ENCODE data around the genes LRCOL1 and ZNF268.

GRCh38 chr12:132476844-132477514 is 13.0 kb upstream of the FBRSL1 start:
- PRO-cap, result no peak
- RAMPAGE, long total RNA, 4 experiments, result no peak in any of the 4 experiments

GRCh38 chr12:132491689-132492411 is 1.9 kb downstream of the FBRSL1 start:
- PRO-cap, result no peak
- RAMPAGE, long total RNA, 4 experiments, result no peak in any of the 4 experiments

DNA sequence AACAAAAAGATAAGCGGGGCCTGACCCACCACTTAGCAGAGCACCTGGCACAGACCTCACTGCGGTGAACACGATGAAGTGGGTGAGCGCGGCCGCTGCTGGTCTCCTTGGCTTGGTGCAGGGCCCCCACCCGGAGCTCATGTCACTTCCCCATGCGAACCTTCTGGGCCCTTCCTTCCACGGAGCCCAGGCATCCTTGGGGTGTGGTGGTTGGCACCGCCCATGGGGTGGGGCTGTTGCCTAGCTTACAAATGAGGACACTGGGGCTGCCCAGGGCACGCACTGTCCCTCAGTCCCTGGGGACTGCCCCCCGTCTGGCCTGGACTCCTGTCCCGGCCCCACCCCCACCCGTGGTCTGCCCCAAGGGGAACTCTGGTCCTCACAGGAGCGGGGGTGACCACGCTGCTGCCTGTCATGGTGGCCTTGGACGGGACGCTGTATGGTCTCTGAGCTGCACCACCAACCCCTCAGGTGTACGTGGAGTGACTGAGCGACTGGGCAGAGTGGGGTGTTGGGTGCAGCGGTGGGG is 15.2 kb downstream of the FBRSL1 start:
- PRO-cap, result no peak
- RAMPAGE, long total RNA, 4 experiments, result no peak in any of the 4 experiments

DNA sequence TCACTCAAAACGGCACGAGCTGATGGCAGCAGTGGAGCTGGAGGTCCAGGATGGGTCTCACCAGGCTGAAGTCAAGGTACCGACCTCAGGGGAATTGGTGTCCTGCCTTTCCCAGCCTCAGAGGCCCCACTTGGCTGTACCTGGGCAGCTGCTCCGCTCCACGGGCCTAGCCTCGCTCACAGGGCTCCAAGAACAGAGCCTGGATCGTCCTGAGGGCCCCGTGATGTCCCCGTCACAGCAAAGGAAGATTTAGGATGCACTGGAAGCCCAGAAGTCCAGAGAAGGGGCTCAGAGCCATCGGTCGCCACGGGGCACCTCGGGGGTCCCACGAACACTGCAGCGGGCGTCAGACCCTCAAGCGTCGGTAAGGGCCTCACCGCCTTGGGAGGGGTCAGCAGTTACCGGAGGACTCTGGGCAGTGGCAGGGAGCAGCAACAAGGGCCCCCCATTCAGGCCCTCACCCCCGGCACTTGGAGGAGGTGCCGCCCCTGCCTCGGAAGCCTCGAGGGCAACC is 56.5 kb downstream of the LRCOL1 start:
- PRO-cap, result no peak
- RAMPAGE, long total RNA, 4 experiments, result start-site peak on the plus strand in 1 of 4 experiments, centred at positions 206 to 459 of the sequence, 8 to 17 reads per replicate

GRCh38 chr12:132558696-132559297 is 51.6 kb downstream of the LRCOL1 start:
- PRO-cap, result no peak
- RAMPAGE, long total RNA, 4 experiments, result no peak in any of the 4 experiments

DNA sequence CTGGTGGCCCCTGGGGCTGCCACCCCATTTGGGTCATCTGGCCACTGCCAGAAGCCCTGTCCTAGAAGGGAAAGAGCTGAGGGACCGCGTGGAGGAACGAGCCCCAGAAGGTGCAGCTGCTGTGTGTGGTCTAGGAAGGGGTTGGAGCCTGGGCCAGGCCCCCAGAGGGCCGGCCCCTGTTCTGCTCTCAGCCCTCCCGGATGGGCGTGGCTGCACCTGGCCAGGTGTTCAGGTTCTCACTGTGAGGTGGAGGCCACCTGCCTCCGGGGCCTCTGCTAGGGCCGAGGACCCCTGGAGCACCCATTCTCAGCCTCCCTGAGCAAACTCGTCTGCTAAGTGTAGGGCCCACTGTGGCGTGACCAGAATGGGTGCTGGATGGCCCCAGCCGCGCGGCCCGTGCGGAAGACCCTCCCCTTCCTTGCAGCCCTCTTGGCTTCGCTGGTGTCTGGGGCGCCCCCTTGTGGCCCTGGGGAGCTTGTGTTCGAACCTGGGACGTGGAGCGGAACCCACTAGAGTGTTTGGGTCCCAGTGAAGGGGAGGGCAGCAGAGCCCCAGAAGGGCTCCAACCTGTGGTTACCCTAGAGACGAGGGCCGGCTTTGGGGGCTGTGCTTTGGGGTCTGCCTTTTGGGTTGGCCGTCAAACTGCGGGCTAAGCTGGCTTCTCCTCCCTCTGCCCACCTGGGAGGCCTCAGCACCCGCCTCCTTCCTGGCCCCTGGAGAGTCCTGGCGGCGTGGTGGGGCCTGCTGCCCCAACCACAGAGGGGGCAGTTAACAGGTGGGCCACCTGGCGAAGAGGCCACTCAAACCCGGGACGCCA is 49.3 kb downstream of the LRCOL1 start:
- PRO-cap, result no peak
- RAMPAGE, long total RNA, 4 experiments, result no peak in any of the 4 experiments

GRCh38 chr12:132600129-132600831 is 10.1 kb downstream of the LRCOL1 start:
- PRO-cap, result no peak
- RAMPAGE, long total RNA, 4 experiments, result no peak in any of the 4 experiments

GRCh38 chr12:132602809-132603356 is 7.5 kb downstream of the LRCOL1 start:
- PRO-cap, result unidirectional peak, plus-strand start at chr12:132603222
- RAMPAGE, long total RNA, 4 experiments, result no peak in any of the 4 experiments

GRCh38 chr12:132608141-132608743 is 2.1 kb downstream of the LRCOL1 start:
- PRO-cap, result no peak
- RAMPAGE, long total RNA, 4 experiments, result no peak in any of the 4 experiments

DNA sequence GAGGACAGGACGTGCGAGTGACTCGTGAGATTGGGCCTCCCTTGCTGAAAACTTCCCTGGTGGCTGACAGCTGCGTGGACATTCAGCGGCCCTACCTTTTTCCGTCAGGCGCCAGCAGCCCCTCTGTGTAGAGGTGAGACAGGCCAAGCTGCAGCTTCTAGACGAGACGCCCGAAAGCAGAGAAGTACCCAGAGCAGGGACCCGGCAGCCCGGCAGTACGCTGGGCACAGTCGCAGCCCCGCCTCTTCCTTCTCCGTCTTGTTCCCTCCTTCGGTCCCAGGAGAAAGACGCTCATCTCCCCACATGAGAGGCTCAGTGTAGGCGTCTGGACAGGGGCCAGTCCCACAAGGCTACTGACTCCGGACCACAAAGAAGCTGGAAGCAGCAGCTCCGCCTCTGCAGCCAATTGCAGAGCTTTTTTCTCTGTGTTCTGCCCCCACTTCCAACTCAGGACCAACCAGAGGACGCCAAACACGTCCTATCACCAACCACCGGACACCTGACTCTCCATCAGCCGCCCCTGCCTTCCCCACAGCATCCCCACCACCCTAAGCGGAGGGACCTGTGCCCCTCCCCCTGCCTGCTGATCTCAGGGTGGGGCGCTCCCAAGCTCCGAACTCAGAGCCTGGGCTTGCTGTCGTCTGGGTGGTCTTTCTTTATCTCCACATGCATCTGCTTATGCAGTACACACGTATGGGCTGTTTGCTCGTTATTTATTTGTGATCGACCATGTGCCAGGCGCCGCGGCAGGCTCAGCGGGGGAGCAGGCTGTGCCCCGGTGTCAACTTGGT is at the start of gene LRCOL1:
Gene LRCOL1, minus strand, starts transcription at position 355 of the 791 bp plus-strand sequence.
- PRO-cap, result no peak
- RAMPAGE, long total RNA, 4 experiments, result no peak in any of the 4 experiments

GRCh38 chr12:132747672-132748566 is 13.7 kb downstream of the ANKLE2 start:
- PRO-cap, result no peak
- RAMPAGE, long total RNA, 4 experiments, result start-site peak on the minus strand in 1 of 4 experiments, at chr12:132747974-132748178 at its widest, 7 to 16 reads per replicate

DNA sequence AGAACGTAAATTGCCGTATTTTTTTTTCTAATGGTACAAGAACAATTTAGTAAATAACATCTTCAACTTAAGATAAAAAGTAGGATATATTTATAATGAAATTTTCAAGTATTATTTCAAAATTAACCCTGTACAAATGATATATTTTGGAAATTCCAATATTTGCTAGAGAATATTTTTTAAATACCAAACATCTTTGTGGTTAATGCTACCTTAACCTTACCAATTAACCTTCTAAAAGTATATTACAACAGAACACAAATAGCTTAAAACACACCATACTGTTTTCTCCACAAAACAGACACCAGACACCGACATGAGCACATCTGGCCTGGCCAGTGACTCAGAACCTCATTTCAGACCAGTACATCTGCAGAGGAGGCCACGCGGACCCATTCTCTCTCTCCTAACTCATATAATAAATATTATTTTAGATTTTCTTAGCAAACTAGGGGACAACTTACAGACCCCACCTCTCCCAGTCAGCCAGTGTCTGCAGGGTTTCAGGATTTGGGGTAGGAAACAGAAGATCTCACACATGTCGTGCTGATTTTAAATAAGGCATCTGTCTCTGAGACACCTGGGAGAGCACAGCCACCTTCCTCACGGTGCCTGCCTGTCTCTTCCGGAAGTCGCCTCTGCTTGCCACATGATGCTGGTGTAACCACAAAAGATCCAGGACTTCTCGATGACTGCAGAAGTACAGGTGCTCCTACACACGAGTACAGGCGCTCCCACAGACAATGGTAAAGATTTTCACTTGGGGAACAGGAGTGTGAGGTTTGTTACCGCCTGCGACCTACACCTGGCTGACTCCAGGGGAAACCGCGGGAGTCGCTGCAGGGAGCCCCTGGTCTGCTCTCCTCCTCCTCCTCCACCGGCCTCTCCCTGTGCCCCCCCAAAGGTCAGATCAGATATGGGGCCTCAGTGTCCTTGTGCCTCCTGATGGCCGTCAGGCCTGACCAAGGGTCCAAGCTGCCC is 9.6 kb upstream of the ANKLE2 start:
- PRO-cap, result bidirectional peak, plus-strand start at position 697 of the sequence, minus-strand start at position 625 of the sequence
- RAMPAGE, long total RNA, 4 experiments, result no peak in any of the 4 experiments

DNA sequence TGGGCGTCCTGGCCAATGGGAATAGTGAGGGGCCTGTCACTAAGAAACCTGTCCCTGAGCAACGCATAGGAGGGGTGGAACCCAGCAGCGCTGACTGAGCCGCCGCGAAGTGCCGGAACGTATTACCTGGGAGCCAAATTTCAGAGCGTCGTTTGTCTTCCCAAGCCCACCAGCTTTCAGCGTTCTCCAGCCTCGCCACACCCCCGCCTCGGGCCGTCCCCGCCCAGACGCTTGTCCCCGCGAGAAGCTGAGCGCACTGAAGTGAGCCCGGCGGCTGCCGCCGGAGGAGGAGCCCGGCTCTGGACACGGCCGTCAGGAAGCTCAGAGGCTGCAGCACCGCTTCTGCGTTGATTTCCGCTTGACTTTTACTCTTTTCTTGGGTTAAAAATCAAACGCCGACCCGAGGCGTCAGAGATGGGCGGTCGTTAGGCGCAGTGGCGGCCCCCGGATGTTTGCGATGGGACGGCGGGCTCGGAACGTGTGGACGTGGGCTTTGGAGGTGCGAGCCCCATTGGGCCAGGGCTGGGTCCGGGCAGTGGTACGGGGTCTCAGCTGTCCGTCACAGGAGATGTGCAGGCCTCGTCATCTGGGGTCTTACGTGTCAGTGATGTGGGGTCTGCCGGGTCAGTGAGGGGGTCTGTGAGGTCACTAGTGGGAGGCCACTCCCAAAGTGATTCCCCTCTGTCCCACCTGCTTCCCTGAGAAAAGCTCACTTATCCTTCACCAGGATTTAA is 21.4 kb upstream of the CHFR start:
- PRO-cap, result bidirectional peak, plus-strand start at position 66 of the sequence, minus-strand start outside the sequence; bidirectional peak, plus-strand start at position 306 of the sequence, minus-strand start at position 218 of the sequence
- RAMPAGE, long total RNA, 4 experiments, result no peak in any of the 4 experiments

GRCh38 chr12:133079217-133079881 is 1.4 kb upstream of the ZNF140 start:
- PRO-cap, result no peak
- RAMPAGE, long total RNA, 4 experiments, result no peak in any of the 4 experiments

GRCh38 chr12:133081359-133081993 is 753 bp downstream of the ZNF140 start:
- PRO-cap, result no peak
- RAMPAGE, long total RNA, 4 experiments, result no peak in any of the 4 experiments

DNA sequence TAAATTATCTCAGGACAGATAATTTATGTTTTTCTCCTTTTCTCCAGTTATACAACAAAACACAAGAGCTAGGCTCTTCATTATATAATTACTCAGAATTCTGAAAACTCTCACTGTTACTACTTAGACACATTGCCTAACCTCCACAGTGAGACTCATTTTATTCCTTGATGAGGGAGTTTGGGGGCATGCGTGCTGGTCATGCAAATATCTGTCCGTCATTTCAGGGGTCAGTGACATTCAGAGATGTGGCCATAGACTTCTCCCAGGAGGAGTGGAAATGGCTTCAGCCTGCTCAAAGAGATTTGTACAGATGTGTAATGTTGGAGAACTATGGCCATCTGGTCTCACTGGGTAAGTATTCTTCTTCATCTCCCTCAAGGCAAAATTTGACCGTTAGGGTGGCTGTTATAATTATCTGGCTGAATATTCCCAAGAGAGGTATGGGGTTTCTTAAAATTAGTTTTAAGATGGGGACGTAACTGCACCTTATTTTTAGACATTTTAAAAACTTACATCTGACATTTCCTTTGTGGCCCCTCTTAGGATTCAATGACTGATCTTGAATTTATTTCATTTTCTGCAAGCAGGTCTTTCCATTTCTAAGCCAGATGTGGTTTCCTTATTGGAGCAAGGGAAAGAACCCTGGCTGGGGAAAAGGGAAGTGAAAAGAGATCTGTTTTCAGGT is 2.3 kb downstream of the ZNF140 start:
- PRO-cap, result no peak
- RAMPAGE, long total RNA, 4 experiments, result start-site peak on the plus strand in 2 of 4 experiments, centred at positions 272 to 331 of the sequence, 9 to 12 reads per replicate

DNA sequence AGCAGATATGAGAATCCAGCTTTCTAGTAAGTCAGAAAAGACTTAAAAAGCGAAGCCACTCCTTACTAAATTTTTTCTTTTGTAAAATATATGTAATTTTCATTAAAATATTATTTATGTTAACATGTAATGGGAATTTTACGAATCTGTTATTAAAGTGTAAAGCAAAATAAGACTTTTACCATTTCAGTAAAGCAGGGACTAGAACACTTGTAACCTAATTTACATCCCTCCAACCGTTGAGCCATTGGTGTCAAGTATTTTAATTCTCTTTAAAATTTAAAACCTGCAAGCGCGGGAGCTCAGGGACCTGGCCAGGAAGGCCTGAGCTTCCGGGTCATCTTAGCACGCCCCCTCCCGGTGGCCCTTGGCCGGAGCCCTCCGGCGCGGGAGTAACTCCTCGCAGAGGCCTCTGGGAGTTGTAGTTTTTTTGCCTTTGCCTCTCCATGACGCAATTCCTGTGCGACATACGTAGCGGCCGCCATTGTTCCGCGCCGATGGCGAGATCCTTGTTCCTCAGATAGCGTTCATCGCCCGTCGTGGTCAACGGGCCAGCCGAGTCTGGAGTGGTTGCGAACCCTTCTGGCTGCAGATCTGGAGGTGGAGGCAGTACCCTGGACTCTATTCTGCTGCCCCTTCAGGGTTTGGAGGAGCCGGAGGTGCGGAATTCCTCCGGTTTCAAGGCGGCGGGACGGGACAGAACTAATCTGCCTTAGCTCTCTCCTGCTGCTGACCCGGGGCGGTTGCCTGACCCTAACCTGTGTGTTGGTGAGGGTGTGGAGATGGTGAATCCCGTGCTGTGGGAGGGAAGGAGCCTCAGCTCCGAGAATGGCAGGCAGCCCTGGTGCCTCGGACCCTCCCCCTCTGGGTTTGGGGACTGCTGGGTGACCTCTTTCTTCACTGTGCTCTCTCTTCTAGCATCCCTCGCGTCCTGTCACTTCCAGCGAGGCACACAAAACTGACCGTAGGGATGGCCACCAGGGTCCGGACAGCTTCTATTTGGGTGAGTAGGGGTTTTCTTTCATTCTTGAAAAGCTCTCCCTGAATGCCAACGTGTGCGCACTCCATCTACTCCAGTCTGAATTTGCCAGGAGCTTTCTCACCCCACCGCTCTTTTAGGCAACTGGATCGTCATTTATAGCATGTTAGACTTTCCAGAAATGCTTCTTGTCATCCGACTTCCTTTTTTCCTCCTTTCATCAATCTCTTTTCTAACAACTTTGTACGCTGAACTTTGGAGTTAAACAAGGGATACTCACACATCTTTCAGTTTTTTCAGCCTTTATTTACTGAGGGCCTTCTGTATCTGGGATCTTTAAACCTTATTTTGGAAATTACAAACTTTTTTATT is at the start of gene ZNF268:
Gene ZNF268, plus strand, starts transcription at position 468 of the 1,351 bp plus-strand sequence.
- PRO-cap, result unidirectional peak, plus-strand start at position 487 of the sequence
- RAMPAGE, long total RNA, 4 experiments, result start-site peak on the plus strand in 3 of 4 experiments, centred at positions 480 to 642 of the sequence, 6 to 47 reads per replicate